Temporal lobe (tissue), 2 donors: Measurements from ENCODE around the genes GLE1 and ZER1.

GRCh38 chr9:127962970-127963270 lies 17.9 kb downstream of the EEIG1 start:
- RAMPAGE, long total RNA, result no peak

DNA sequence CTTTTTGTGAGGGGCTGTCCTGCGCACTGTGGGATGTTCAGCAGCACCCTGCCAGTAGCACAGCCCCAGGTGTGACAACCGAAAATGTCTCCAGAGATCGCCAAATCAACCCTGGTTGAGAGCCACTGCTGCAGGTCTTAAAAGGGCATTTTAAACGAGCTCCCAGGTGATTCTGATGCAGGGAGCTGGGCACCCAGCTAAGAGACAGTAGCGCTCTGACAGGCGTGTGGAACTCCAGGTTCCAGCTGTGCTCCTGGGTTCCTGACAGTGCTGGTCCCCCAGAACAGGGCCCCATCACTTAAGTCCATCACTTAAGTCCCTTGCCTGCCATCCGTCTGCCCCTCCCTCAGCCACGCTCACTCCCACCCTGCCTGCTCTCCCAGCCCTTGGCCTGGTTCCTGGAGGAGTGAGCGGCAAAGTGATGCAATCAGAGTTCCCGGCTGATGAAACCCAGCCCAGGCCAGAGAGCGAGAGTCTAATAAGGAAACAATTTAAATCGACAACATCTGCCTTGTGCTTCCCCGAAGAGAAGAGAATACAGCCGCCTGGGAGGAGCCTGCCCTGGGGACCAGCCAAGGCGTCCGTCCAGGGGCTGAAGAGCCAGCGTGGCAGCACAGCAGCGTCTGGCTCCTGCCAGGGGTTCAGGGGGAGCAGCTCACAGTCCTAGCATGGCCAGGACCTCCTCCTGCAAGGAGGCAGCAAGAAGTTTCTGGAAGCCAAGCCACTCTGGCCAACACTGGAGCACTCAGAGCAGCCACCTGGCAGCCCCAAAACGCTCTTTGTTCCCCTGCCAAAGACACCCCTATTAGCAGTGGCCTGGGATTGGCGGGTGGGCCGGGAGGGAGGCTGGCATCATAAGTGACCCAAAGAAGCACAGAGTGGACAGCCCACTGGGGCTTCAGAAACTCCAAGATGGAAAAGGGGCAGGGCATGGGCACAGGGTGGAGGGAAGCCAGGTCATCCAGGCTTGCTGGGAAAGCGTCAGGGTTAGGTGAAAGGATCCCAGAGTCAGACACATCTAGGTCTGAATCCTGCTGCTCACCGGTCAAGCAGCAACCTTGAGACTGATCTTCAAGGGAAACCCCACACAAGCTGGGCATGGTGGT lies 15.2 kb downstream of the EEIG1 start:
- RAMPAGE, long total RNA, result no peak

GRCh38 chr9:127979867-127980897 lies 607 bp downstream of the EEIG1 start:
- RAMPAGE, long total RNA, result no peak

GRCh38 chr9:128056124-128056478 lies 11.0 kb downstream of the NAIF1 start:
- RAMPAGE, long total RNA, result no peak

GRCh38 chr9:128063216-128063900 lies 3.8 kb downstream of the NAIF1 start:
- RAMPAGE, long total RNA, result no peak

DNA sequence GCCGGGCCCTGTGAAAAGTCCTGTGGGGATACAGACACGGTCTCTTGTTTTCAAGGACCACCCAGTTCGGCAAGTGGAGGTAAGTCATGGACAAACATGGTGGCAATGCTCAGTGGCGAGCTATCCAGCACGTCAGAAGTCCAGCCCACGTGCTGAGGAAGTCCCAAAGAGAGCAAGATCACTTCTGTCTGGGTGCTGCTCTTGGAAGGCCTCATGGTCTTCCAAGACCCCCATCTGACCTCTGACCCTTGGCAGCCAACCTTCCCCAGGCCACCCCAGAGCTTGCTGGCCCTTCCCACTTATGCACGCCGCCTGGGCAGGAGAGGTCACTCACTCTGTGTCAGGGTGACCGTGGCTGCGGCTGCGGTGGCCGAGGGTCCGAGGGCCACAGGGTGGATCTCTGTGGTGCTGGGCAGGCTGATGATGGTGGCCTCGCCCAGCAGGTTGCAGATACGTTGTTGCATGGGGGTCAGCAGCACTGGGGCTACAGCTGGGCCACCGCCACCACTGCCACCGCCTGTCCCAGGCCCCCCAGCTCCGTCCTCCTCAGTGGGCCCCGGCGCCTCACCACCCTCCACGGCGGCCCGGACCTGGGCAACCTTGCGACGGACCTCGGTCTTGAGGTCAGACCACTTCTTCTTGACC lies 741 bp downstream of the NAIF1 start:
- RAMPAGE, long total RNA, result no peak

DNA sequence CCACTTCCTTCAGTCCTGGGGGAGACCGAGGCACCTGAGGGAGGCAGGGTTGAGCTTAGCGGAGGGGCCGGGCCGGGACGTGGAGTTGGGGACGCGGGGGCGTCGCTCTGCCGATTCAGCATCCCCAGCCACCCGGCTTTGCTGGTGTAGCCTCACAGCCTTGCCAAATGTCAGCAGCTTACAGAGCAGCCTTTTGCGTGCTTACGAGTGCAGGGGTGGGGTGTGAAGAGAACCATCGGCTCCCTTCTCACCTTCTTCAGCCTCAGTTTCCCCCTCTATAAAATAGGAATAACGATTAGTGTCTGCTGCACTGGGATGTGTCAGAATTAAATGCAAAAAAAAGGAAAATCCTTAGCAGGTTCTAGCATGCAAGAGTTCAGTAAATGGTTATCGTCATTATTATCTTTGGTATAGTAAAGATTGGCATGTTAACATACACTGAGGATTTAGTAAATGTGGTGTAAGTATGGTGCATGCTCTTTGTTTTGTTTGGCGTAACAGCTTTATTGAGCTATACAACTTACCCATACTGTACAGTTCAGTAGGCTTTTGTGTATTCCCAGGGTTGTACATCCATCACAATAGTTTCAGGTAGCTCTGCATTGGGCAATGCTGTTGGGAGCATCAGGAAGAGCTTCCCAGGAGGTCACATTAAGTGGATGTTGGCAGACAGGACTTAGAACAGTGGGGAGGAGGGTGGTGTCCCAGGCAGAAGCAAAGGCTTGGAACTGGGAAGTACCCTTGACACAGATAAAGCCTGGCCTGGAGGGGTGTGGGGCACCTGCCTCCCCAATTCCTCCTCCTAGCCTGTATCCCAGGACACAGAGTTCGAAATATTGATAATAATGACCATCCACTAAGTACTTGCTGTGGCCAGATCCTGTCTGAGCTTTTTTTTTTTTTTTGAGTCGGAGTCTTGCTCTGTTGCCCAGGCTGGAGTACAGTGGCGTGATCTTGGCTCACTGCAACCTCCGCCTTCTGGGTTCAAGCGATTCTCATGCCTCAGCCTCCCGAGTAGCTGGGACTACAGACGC lies 1.0 kb downstream of the BBLN start:
- RAMPAGE, long total RNA, result no peak

DNA sequence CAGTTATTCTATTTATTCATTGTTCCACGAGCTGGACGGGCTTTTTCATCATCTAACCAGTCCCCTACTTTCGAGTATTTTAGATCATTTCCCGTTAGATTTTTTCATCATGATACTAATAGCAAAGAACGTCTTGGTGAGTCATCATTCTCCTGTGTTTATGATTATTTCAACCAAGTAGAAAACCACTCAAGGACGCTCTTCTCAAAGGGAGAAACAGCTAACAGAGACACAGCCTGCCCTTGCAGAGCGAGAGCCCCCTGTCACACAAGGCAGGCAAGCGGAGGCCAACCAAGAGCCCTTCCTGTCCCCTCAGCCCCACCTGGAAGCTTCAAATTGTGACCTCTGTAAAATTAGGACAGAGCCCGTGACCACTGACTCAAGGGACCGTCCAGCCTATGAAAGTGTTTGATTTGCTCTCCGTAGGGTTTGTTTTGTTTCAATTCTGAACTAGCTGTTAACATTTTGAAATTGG lies 15.2 kb downstream of the BBLN start:
- RAMPAGE, long total RNA, result no peak

- RAMPAGE, long total RNA, result no peak
Observed at GRCh38 chr9:128254897-128255653, 20.7 kb downstream of the GOLGA2 start.

DNA sequence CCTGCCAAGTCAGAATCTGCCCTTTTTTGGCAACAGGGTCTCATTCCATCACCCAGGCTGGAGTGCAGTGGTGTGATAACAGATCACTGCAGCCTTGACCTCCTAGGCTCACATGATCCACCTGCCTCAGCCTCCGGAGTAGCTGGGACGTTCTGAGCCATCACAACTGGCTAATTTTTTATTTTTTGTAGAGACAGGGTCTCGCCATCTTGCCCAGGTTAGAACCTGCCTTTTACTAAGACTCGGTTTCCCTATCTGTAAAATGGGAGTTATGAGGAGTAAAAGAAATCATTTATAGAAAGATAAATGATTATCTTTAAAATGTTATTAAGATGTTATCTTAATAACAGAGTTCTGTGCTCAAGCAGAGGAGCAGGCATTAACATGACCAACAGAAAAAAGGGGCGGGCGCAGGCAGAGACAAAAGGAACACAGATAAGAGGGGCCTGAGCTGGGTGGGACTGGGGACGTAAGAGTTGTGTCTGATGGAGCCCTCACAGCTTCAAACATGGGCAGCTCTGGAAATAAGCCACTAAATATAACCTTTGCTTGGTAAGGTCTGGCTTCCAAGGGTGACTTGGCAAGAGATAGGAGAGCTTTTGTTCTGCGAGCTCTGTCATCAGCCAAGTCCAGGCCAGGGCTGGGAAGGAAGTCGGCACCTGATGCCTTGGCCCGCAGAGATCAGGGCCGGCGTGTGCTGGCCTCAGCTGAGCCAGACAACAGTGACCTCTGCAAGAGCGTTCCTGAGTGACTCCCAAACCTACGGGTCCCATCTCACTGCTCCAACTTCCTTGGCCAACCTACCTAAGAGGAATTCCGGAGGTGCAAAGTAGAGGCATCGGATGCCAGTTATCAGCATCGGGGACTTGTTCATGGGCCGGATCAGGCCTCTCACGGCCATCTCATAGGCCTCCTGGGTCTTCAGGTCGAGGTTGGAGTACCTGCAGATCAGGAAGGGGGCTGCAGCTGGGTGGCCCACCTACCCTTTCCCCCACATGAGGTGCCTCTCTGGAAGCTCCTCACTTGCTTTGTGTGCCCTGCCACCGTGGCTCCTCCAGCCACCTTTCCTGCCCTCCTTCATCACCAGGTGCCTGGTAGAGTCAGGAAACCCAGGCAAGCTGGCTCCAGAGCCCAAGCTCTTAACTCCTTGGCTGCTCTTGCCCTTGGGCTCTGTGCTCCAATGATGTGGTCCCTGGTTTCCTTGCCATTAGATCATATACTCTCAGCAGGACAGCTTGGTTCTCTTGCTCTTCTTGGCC lies 11.7 kb downstream of the TRUB2 start:
- RAMPAGE, long total RNA, result no peak

DNA sequence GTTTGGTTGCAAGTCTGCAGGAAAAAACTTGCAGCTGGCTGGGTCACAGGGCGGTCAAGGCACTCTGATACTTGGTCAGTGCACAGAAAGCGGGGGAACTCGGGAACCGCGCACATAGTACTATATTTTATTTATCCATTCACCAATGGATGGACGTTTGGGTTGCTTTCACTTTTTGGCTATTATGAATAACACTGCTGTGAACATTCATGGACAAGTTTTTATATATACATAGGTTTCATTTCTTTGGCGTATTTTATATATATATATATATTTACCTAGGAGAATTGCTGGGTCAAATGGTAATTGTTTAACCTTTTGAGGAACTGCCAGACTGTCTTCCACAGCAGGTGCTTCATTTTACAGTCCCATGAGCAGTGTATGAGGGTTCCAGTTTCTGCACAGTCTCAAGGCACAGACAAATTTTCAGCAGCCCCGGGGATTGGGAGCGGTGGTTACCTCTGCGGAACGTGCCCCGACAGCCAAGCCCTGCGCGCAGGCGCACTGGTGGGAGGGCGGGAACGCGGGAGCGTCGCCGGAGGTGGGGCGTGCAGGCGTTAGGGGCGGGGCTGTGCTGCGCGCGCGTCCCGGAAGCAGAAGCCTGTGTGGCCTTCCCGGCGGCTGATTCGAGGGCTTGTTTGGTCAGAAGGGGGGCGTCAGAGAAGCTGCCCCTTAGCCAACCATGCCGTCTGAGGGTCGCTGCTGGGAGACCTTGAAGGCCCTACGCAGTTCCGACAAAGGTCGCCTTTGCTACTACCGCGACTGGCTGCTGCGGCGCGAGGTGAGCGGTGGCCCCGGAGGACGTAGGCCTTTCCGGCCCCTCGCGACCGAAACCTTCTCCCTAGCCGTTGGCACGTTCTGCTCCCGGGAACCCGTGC lies at the start of gene GLE1:
GLE1 (plus strand) TSS at position 596 of the 878 bp plus-strand sequence.
- RAMPAGE, long total RNA, result no peak

DNA sequence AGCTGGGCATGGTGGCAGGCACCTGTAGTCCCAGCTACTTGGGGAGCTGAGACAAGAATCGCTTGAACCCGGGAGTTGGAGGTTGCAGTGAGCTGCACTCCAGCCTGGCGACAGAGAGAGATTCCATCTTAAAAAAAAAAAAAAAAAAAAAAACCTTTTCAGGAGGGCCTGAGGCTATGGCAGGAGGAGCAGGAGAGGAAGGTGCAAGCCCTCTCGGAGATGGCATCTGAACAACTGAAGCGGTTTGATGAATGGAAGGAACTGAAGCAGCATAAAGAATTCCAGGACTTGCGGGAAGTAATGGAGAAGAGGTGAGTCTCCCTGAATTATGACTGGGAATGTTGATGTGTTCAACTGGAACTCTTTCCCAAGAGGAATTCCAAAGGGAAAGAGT lies 18.0 kb downstream of the GLE1 start:
- RAMPAGE, long total RNA, result no peak

DNA sequence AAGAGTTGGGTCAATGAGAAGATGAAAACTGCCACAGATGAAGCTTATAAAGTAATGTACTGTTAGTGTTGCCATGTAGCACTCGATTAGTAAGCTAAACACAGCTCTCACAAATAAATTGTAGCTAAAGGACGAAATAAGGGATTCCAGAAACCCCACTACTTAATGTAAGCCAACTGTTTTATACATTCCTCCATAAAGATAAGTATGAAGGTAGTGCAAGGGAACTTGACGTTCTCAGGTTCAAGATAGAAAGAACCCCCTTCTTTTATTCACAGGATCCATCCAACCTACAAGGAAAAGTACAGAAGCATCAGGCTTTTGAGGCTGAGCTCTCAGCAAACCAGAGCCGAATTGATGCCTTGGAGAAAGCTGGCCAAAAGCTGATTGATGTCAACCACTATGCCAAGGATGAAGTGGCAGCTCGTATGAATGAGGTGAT lies 30.4 kb downstream of the SPTAN1 start:
- RAMPAGE, long total RNA, result no peak

- RAMPAGE, long total RNA, result no peak
Observed at GRCh38 chr9:128690153-128690815, 1.3 kb downstream of the SET start.

GRCh38 chr9:128697304-128698038 lies 4.8 kb upstream of the PKN3 start:
- RAMPAGE, long total RNA, result no peak

DNA sequence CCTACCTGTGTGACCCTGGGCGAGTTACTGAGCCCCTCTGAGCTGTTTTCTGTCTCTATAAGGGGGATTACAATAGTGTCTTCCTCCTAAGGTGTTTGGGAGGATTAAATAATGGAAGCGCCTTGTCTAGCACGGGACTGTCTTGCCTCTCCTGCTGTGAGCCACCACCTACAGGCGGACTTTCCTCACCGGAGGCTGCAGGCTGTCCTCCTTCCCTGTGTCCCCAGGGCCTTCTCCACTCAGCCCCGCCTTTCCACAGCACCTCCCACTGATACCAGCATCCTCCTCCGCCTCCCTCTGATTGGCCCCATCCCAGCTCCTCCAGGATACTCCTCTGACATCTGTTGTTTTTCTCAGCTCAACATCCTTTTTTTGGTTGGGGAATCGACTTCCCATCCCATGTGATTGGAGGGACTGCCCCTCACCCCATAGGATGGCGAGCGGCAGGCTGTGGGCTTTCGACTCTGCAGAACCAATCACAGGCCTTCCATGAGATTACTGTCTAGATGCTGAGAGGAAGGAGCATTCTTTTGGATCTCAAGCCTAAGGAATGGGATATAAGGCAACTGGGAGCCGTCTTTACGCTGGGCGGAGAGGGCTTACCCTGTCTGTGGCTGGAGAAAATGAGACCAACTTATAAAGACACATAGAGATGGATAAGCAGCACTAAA lies 915 bp upstream of the ZDHHC12 start:
- RAMPAGE, long total RNA, result no peak

DNA sequence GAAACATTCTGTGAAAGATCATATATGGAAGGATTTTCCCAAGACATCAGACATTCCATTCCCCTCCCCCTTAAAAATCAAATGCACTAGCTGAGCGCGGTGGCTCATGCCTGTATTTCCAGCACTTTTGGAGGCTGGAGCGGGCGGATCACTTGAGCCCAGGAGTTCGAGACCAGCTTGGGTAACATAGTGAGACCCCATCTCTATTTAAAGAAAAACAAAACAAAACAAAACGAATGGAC lies 1.0 kb downstream of the ZER1 start:
- RAMPAGE, long total RNA, result no peak

- RAMPAGE, long total RNA, result no peak
Observed at GRCh38 chr9:128771783-128772182, at the start of gene ZER1. ZER1 (minus strand) TSS chr9:128771927.

DNA sequence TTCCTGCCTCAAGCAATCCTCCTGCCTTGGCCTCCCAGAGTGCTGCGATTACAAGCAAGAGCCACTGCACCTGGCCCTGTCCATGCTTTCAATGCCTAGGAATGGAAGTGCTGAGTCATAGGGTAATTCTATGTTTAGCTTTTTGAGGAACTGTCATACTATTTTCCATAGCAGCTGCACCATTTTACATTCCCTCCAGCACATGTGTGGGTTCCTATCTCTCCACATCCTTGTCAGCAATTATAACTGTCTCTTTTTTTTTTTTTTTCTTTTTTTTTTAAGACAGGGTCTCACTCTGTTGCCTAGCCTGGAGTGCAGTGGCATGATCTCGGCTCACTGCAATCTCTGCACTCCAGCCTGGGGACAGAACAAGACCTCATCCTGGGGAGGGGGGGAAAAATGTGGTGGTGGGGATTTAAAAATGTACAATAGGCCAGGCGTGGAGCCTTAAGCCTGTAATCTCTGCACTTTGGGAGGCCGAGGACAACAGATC lies 3.5 kb upstream of the TBC1D13 start:
- RAMPAGE, long total RNA, result no peak

DNA sequence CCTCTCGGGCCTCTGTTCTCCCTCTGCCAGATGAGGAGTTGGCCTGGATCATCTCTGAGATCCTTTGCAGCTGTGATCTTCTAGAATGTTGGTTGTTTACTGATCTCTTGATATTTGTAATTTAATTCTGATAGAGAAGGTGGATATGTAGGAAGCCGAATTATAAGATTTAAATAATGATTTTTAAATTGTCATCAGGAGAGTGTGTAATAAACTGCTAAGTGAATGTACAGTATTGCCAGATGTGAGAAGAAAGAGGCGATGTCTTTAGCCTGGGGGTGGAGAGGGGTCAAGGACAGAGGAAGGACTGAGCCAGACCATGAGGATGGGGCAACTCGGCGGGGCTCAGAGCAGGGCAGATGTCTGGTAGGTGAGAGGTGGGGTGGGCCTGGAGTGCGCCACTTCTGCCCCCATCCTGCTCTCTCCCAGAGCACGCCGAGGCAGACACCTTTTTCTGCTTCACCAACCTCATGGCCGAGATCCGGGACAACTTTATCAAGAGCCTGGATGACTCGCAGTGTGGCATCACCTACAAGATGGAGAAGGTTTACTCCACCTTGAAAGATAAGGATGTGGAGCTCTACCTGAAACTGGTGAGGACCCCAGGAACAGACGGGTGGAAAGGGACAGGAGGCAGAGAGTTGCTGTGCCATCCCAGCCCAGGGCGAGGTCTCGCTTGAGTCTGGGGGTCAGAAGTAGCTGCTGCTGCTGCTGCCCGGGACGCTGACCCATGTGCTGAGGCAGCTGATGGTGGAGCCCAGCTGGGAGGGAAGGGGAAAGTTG lies 14.6 kb upstream of the ENDOG start:
- RAMPAGE, long total RNA, result no peak